Peyer's patch (tissue), 4 donors: ENCODE measurements around a stretch of chr4.

GRCh38 chr4:25682062-25682450, 26.4 kb downstream of the SLC34A2 start:
- PRO-cap: no peak
- RAMPAGE, long total RNA, 4 experiments: no peak in any of the 4 experiments

DNA sequence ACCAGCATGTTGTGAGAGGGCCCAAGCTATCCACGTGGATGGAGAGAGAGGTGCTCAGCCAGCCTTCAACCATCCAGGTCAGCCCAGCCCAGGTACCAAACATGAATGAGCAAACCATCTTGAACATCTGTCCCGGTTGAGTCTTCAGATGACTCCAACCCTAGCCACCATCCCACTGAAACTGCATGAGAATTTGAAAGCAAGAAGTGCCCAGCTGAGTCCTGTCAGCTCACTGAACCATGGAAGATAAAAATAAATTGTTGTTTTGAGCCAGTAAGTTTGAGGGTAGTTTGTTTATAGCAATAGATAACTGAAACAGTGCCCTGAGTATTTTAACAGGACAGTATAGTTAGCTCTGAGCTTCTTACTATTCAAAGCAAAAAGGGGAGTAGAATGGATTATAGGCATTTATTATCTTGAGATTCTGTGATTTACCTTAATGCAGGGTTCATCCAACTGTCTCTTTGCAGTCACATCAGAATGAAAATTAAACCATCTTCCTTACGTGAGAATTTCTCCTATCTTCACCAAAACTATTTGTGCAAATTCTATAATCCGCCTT, 7.4 kb upstream of the SEL1L3 start:
- PRO-cap: no peak
- RAMPAGE, long total RNA, 4 experiments: no peak in any of the 4 experiments

GRCh38 chr4:25874558-25875043, 11.8 kb upstream of the SEL1L3 start:
- PRO-cap: no peak
- RAMPAGE, long total RNA, 4 experiments: no peak in any of the 4 experiments

- PRO-cap: bidirectional peak, plus-strand start at chr4:25919938, minus-strand start at chr4:25919799
- RAMPAGE, long total RNA, 4 experiments: no peak in any of the 4 experiments
Observed at GRCh38 chr4:25919697-25920204, 5.7 kb downstream of the SMIM20 start.

GRCh38 chr4:26020097-26020716, 106.2 kb downstream of the SMIM20 start:
- PRO-cap: no peak
- RAMPAGE, long total RNA, 4 experiments: no peak in any of the 4 experiments

DNA sequence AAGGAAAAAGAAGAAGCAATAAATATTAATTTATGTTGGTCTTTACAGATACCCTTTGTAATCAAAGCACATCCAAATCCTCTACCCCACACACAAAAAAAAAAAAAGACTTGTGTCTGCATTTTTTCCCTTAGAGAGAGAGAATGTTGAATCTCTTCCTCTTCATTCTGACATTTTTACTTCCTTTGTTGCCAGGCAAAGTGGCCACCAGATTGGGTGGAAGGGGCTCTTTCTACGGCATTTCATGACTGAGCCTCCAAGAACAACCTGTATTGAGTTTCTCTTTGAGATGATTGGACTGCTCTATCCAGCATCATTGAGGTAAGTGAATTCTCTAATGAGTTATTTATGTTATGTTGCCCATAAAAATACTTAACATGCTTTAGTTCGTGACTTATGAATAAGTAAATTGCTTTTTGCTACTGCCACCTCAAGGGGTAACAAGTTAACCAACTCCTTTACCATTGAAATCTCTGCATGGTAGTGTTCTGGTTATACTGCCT, 157.5 kb upstream of the RBPJ start:
- PRO-cap: unidirectional peak, plus-strand start at position 210 of the sequence
- RAMPAGE, long total RNA, 4 experiments: start-site peak on the plus strand in 2 of 4 experiments, centred at positions 186 to 202 of the sequence, 16 to 30 reads per replicate

DNA sequence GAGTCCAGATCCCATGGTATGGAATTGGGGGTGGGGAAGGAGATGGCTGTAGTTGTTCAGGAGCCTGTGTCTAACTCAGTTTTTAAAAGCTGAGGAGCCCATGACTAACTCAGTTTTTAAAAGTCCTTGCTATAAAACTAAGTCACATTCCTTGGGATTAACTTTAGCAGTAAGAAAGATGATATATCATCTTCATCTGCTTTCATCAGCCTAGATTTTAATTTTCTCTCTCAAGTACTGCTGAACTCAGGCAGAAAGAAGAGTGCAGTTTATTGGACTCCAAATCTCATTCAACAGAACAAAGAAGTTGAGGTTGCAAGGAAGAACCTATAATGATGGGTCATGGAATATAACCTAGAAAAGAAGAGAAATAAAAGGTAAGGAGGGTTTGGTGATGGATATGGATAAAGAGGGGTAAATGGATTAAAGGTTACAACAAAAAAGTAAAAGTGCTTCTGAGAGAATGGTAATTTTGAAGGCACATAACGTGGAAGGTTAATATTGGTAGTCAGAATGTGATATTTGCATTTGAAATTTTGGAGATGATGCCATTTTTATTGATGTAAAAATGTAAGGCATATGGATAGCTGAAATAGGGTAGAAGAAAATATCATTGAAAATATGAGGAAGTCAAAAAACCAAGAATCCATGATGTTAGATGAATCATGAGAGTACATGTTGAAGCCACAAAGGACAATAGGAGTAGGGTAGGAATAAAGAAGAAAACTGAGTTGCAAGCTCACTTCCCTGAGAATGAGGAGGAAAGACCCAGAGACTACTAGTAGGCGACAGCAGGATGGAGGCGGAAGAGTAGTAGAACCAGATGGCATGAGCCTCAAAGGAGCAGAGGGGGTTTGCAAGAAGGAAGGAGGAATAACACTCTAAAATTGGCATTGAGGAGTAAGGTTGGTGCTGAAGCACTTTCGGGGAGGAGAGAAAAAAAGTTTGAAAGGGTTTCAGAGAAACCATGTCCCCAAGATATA, 96.0 kb upstream of the STIM2 start:
- PRO-cap: no peak
- RAMPAGE, long total RNA, 4 experiments: start-site peak on the plus strand in 1 of 4 experiments, centred at position 578 of the sequence, 8 reads per replicate

DNA sequence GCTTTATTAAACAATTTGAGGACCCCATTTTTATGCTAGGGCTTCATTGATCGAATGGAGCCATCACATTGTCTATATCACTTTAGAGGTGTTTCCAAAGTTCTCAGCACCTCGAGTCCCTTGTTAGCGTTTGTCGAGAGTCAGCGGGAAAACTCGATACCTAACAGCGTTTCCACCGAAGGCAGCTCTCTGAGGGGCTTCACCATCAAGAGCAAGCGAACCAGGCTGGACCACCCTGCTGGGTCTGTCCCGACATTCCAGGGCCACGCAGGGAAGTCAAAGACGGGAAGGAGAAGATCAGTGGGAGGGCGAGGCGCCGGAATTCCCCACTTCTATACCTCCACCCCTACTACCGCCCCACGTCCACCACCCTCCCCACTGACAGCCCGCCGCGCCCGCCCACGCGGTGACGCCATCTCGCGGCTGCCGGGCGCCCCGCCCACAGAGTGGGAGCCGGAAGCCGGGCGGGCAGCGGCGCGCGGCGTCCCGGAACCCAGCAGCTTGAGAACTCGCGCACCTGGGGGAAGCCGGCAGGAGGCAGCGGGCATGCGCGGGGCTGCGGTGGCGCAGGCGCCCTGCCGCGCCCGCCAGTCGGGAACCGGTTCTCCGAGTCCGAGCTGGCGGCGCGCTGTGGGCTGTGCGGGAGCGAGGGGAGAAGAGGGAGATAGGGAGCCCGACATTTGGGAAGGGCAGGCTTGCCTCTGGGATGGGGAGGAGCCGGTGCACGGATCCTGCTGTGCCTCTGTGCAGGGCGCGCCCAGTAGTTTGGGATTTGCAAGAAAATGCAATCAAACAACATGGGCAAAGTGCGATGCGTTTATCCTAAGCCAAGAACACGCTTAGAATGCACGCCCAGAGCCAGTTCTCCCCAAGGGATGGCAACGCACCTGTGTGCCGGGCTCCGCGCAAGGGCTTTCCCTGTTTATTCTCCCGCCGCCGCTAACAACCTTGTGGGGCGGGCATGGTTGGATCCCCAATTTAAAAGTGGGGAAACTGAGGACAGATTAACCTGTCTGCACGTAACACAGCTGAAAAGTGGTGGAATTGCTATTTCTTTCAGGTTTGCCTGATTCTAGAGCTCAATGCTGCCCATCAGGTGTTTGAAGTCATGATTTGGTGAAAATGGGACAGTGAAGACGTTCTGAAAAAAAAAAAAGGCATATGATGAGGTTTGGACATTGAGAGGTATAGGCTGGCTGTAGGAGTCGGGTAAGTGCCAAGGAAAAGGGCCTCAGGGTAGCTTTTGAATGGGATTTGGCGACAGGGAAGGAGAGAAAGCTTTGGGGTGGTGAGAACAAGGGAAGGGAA, 3.0 kb upstream of the STIM2 start:
- PRO-cap: bidirectional peak, plus-strand start at position 444 of the sequence, minus-strand start at position 443 of the sequence; bidirectional peak, plus-strand start at position 601 of the sequence, minus-strand start at position 497 of the sequence
- RAMPAGE, long total RNA, 4 experiments: start-site peak on the plus strand in 3 of 4 experiments, centred at positions 601 to 1,101 of the sequence, 6 to 20 reads per replicate

GRCh38 chr4:26884370-26885053, 23.9 kb downstream of the STIM2 start:
- PRO-cap: bidirectional peak, plus-strand start at chr4:26884640, minus-strand start at chr4:26884532
- RAMPAGE, long total RNA, 4 experiments: no peak in any of the 4 experiments

- PRO-cap: no peak
- RAMPAGE, long total RNA, 4 experiments: no peak in any of the 4 experiments
Observed at GRCh38 chr4:31142489-31143203, 422.5 kb downstream of the PCDH7 start.

DNA sequence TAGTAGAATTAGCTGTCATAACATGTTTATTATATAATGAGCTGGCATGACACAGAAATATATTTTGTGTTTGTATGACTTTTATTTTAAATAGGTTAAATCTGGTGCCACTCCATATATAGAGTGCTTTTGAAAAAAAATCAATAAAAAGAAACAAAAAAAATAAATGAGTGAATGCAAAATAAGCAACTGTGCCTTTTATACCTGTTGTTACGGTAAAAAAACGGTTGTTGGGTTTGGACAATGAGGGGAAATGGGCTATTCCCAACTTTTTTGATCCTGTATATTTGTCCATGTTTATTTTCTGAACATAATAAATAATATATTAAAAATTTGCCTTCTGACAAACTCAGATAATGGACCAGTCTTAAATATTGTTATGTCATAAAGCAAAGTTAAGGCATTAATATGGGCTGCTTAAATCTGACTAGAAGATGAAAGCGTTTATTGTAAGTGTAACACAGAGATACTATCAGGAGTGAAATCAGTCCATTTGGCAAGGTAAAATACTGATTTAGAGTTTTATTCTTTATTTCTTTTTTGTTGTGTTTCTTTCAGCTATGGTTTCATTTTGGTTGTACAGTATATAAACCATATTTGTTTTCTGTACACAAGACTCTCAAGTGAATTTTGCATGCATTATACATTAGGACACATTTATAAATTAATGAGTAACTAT, 425.3 kb downstream of the PCDH7 start:
- PRO-cap: no peak
- RAMPAGE, long total RNA, 4 experiments: no peak in any of the 4 experiments

GRCh38 chr4:32462929-32463128, 1742.7 kb downstream of the PCDH7 start:
- PRO-cap: unidirectional peak, minus-strand start at chr4:32462982
- RAMPAGE, long total RNA, 4 experiments: no peak in any of the 4 experiments

DNA sequence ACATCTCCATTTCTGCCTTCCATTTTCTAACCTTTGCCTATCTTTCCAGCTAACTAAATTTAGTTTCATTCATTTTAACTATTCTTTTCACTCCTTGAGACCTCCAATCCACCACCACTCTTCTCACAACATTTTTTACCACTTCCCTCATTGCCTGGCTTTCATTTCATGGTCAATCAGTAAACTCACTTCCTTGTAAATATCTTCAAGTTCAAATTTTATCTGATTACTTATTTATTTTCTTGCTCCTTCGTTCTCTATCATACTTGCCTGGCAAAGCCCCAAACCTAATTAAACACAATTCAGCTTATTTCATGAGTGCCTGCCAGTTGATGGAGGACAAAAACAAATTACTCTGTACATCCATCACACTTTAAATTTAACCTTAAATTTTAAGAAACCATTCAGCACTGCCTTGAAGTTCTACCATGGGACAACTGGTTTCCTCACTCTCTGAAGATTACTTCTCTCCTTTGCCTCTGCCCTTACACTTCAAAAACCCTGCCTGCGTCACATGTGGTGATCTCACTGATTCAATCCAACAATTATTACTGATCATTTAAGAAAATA, 168.8 kb downstream of the ARAP2 start:
- PRO-cap: no peak
- RAMPAGE, long total RNA, 4 experiments: start-site peak on the minus strand in 1 of 4 experiments, centred at position 299 of the sequence, 6 reads per replicate

DNA sequence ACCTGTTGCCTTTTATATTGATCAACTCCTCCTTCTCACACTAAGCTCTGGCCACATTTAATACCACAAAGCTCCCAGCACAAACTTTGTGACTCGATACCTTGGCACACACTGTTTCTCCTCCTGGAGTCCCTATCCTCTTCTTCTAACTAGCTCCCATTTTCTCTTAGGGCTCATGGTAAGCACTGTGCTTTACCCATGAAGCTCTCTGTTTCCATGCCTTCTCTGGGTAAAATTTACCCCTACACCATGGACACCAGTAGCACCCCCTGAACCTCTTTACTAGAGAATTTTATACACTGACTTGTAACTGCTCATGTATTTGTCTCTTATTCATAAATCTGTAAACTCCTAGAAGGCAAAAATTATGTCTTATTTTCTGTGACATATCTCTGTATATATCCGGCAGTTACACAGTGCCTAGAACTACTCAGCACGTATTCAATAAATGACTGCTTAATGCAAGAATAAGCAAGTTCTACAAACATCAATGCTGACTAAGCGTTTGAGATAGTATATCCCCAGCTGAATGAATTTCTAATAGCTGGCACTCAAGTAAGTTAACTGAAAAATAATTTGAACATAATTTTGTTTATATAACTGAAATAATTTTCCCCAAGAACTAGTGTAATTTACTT, 113.8 kb downstream of the ARAP2 start:
- PRO-cap: no peak
- RAMPAGE, long total RNA, 4 experiments: start-site peak on the minus strand in 1 of 4 experiments, centred at position 350 of the sequence, 7 reads per replicate

- PRO-cap: no peak
- RAMPAGE, long total RNA, 4 experiments: no peak in any of the 4 experiments
Observed at GRCh38 chr4:36280464-36280914, 927 bp upstream of the DTHD1 start.

DNA sequence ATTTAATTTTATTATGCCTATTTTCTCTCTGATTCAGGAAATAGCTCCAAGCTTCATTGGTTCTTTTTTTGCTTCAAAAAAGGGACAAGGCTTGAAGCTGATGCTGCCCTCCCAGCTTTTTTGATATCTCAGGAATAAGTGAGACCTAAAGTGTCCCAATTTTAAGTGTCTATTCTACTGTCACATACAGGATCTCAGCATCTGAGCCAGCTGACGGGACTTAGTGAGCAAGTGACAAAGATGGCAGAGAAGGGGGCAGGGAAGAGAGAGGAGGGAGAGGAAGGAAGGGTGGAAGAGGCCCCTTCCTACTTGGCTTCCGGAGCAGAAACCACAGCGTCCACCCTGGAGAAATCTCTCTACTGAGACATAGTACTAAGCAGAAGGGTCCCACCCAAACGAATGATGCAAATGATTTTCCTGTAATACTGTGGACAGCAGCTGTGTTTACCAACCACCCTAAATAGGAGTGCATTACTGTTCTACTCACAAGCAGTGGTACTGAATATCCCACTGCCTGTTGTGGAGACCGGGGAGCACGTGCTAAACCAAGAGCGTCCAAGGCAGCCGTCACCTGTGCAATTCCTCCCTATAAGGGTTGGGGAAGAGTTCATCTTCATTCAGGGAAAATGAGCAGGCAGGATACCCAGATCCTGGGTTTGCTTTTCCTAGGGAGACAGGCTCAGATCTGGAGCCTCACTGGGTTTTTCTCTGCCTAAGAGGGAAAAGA, 29.3 kb downstream of the DTHD1 start:
- PRO-cap: no peak
- RAMPAGE, long total RNA, 4 experiments: no peak in any of the 4 experiments

DNA sequence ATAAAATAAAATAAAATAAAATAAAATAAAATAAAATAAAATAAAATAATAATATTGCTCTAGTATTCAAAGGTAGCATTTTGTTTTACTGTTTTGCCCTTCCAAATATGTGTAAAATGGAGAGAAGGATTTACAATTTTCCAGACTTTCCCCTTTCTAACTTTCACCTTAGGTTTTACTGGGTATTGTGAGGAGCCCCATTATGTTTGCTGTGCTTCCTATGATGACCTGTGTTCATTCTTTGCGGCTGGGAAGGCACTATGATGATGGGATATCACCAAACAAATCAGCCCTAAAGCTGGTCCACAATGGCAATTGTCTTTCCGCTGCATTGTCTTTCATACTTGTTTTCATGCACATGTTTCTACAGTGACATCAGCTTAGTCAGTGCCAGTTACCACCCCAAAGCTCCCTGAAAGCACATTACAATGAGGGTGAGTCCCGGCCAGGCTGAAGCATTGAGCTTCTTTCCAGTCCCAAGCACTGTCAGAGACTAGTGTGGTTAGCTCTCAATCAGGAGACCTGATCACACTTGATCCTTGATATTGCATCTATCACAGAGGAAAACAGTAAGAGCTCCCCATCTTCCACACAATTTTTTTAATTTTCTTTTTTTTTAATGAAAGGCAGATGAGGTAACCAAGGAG, 50.9 kb downstream of the DTHD1 start:
- PRO-cap: no peak
- RAMPAGE, long total RNA, 4 experiments: no peak in any of the 4 experiments

DNA sequence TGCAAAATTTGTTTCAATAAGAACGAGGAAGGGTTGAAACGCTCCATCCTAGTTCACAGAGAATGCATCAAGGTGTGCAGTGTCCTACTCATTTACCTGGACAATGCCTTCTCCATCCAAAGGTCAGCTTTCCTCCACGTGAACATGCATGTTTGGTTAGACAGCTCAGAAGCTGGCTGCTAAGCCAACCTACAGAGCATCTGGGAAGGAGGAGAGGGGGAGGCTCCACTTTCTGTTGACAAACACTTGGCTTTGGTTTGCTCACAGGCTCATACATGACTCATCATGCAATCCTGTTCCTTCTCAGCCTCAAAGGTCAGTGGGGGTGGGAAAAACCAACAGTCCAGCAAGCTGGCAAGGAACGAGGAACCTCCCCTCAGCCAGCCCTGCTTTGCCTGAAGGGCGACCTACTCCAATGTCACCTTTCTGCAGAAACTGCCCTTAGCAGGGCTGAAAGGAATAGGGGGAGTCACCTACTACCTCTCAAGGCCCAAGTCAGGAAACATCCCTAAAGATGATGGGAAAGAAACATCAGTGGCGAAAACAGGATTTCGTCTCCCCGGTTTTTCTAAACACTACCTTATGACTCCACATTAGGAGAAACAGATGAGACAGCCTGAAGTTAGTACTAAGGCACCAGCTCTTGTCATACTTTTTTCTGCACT, 38.0 kb downstream of the RELL1 start:
- PRO-cap: bidirectional peak, plus-strand start at position 352 of the sequence, minus-strand start at position 64 of the sequence
- RAMPAGE, long total RNA, 4 experiments: no peak in any of the 4 experiments

DNA sequence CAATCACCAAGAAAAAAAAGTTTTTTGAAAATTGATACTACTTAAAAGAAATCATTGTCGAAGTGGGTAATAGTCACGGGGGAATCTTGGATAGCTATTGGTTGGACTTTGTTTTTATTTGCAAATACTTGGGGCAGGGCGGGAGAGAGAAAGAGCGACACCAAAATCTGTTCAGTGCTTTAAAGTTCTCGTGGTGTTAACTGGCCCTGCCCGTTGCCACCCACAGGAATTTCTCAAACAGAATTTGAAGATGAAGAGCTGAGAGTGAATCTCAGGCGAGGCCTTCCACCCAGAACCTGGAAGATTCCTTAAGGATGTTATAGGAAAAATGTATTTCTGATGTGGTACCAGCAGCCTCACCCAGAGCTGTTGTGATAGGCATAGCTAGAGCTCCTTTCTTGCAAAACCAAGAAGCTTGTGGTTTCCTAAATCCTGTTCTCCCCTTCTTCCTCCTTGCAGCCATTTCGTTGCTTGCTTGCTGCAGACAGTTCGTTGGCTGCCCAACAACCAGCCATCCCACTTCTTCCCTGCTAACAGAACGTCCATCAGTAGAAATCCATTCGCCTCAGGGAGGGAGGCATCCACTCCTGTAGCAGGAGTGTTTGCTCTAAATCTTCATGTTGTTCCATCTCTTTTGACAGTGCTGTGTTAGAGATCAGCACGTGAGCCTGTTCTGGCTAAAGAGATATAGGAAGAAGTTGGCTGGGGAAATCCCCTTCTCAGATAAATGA, 68.1 kb upstream of the RELL1 start:
- PRO-cap: no peak
- RAMPAGE, long total RNA, 4 experiments: no peak in any of the 4 experiments

- PRO-cap: bidirectional peak, plus-strand start at chr4:37977336, minus-strand start at chr4:37977301
- RAMPAGE, long total RNA, 4 experiments: start-site peak on the plus strand in 2 of 4 experiments, at chr4:37977432-37977459 at its widest, 19 to 23 reads per replicate
Observed at GRCh38 chr4:37976890-37977744, 16.9 kb downstream of the PTTG2 start.